SK-MEL-5 (cell line): ENCODE measurements around the gene AGBL1.

DNA sequence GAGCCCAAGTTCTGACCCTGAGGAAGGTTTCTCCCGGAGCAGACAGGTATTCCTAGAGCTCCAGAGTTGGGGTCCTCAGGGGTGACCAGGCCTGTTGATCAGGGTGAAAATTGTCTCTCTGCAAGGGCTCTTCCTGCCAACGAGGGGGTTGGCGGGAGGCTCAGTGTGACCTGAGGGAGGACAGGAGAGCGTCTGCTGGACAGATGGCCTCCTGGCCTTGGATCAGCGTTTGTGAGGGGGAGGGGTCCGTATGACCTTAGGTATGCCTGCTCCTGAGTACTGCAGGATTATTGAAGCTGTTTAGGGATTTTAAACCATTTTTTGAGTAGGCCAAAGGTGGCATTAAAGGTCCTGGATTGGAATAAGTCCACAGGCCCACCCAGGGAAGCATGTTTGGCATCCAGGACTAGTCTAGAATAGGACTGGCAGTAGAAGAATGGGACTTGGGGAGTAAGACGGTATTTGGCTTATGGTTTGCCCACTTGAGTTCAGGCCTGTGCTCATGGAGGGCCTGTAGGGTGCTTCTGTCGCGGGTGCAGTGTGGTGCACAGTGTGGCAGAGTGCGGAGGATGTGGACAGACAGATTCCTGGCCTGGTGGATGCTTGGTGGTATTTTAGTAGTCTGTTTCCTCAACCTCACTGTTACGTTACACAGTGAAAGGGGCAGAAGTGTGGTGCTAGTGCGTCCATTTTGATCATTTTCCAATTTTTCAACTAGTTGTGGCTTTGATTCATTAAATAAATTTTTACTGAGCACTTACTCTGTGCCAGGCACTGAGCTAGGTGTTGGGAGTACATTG, 963 bp downstream of the ZNF592 start:
RAMPAGE:
- cytosol, long total RNA, result no peak
- long total RNA, result no peak
- nucleus, long total RNA, result no peak

GRCh38 chr15:84833267-84833923, 16.2 kb downstream of the ALPK3 start:
RAMPAGE:
- cytosol, long total RNA, result no peak
- long total RNA, result no peak
- nucleus, long total RNA, result no peak

GRCh38 chr15:84915628-84915923, 31.1 kb downstream of the SLC28A1 start:
RAMPAGE:
- cytosol, long total RNA, result no peak
- long total RNA, result no peak
- nucleus, long total RNA, result no peak

GRCh38 chr15:85047128-85047607, 65.5 kb downstream of the PDE8A start:
RAMPAGE:
- cytosol, long total RNA, result no peak
- long total RNA, result no peak
- nucleus, long total RNA, result no peak

RAMPAGE:
- cytosol, long total RNA, result no peak
- long total RNA, result no peak
- nucleus, long total RNA, result no peak
Measured at GRCh38 chr15:85107448-85108070, 125.9 kb downstream of the PDE8A start.

GRCh38 chr15:85527867-85528381, 147.5 kb downstream of the AKAP13 start:
RAMPAGE:
- cytosol, long total RNA, result no peak
- long total RNA, result no peak
- nucleus, long total RNA, result no peak

DNA sequence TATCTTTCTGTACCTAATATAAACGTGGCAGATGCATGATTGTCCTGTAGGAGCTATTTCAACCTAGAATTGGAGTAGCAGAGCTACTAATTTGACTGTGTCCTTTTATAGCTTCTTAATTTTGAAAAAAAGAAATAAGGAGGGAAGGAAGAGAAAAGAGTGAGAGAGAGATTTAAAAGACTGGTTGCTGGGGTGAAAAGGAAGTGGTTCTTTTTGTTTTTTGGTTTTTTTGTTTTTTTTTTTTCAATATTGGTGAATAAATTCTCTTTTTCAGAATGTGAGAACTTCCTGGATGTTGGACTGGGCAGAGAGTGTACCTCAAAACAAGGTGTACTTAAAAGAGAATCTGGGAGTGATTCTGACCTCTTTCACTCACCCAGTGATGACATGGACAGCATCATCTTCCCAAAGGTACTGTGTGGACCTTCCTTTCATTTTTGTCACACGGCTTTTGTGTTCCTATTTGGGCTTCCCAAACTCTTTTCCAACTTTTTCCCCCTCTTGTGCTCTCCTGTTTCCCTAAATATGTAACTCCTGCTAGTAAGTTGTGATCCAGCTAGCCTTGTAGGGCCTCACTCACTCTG, 149.1 kb downstream of the KLHL25 start:
RAMPAGE:
- cytosol, long total RNA, result no peak
- long total RNA, result no peak
- nucleus, long total RNA, result no peak

RAMPAGE:
- cytosol, long total RNA, result no peak
- long total RNA, result no peak
- nucleus, long total RNA, result no peak
Measured at GRCh38 chr15:85655179-85655825, 139.4 kb downstream of the KLHL25 start.

RAMPAGE:
- cytosol, long total RNA, result no peak
- long total RNA, result no peak
- nucleus, long total RNA, result no peak
Measured at GRCh38 chr15:85669497-85669986, 125.2 kb downstream of the KLHL25 start.

GRCh38 chr15:85690520-85691019, 104.2 kb downstream of the KLHL25 start:
RAMPAGE:
- cytosol, long total RNA, result no peak
- long total RNA, result no peak
- nucleus, long total RNA, result no peak

GRCh38 chr15:85704648-85705448, 89.9 kb downstream of the KLHL25 start:
RAMPAGE:
- cytosol, long total RNA, result no peak
- long total RNA, result no peak
- nucleus, long total RNA, result no peak

DNA sequence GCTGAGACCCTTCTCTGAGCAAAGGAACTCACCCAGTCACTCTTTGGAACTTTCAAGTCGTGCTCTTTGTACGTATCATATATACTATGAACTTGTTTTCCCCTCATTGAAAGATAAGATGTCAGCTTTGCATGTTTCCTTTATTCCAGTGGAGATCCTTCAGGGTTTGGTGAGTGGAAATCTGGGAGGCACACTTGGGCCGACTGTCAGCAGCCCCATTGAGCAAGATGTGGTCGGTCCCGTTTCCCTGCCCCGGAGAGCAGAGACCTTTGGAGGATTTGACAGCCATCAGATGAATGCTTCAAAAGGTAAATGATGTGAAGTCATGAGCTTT, 59.9 kb downstream of the KLHL25 start:
RAMPAGE:
- cytosol, long total RNA, result no peak
- long total RNA, result no peak
- nucleus, long total RNA, result no peak

GRCh38 chr15:85746916-85747862, 47.5 kb downstream of the KLHL25 start:
RAMPAGE:
- cytosol, long total RNA, result no peak
- long total RNA, result no peak
- nucleus, long total RNA, result no peak

DNA sequence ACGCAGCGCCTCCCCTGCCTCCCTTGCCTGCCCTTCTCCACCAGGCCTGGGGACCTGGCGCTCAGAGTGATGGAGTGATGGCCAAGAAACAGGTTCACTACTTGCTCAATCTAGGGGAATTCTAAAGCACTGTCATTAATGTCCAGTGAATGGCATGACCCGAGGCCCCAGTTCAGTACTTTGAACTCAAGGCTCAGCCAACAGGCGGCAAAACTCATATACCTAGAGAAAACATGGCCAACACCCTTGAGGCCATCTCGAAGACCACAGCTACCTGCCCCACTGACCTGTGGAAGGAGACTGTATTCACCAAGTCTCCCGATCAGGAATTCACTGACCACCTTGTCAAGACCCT, 24.0 kb downstream of the KLHL25 start:
RAMPAGE:
- cytosol, long total RNA, result no peak
- long total RNA, result no peak
- nucleus, long total RNA, result no peak

GRCh38 chr15:85772501-85773297, 22.0 kb downstream of the KLHL25 start:
RAMPAGE:
- cytosol, long total RNA, result no peak
- long total RNA, result no peak
- nucleus, long total RNA, result no peak

DNA sequence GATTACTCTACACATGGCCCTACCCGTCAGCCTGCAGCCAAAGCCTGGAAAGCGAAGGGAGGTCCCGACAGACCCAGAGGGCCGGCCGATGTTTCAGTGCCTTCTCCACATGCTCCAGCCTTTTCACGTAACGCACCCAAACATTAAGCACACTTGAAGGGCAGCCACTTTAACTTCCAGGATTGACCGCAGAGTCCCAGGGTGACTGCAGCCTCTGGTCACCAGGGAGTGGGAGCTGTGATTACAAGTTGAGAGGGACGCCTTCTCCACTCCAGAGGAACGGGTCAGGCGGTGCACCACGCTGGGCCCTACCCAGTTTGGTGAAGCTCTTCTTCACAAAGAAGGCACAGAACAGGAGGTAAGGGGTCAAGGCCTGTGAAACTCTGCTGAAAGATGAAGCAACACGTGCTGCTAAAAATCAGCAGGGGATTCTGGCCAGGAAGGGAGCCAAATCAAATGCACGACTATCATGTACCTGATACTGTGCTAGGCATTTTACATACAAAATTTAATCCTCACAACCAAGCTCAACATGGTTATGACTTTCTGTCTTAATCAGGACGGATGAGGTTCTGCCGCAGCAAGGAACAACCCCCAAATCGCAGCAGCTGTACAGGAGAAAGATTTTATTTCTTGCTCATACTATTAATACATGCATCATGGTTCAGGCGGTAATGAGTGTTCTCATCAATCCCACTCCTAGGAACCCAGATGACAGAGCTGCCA, 17.1 kb downstream of the KLHL25 start:
RAMPAGE:
- cytosol, long total RNA, result no peak
- long total RNA, result no peak
- nucleus, long total RNA, result no peak

RAMPAGE:
- cytosol, long total RNA, result no peak
- long total RNA, result no peak
- nucleus, long total RNA, result no peak
Measured at GRCh38 chr15:85786388-85787274, 8.1 kb downstream of the KLHL25 start.

RAMPAGE:
- cytosol, long total RNA, result no peak
- long total RNA, result no peak
- nucleus, long total RNA, result no peak
Measured at GRCh38 chr15:86079272-86079948, at the start of gene AGBL1. TSS of gene AGBL1 (plus strand) at chr15:86079871.

DNA sequence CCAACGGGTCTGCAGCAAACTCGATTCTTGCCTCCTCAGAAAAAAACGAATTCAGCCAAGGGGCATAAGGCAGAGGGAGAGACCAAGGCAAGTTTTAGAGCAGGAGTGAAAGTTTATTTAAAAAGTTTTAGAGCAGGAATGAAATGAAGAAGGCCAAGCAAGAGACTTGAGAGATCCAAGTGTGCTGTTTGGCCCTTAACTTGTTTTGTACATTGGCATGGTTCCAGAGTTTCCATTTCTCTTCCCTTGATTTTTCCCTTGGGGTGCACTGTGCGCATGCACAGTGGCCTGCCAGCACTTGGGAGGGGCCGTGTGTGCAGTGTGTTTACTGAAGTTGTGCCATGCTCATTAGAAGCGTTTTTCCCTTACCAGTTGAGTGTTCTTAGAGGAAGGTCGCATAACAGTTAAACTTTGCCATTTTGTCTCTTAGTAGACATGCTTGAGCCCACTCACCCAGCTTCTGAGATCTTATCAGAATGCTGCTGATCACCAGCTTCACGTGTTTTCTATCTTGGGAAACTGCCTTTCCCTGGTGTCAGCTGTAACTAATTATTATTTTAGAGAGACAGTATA, 512.7 kb downstream of the AGBL1 start:
RAMPAGE:
- cytosol, long total RNA, result no peak
- long total RNA, result no peak
- nucleus, long total RNA, result no peak

DNA sequence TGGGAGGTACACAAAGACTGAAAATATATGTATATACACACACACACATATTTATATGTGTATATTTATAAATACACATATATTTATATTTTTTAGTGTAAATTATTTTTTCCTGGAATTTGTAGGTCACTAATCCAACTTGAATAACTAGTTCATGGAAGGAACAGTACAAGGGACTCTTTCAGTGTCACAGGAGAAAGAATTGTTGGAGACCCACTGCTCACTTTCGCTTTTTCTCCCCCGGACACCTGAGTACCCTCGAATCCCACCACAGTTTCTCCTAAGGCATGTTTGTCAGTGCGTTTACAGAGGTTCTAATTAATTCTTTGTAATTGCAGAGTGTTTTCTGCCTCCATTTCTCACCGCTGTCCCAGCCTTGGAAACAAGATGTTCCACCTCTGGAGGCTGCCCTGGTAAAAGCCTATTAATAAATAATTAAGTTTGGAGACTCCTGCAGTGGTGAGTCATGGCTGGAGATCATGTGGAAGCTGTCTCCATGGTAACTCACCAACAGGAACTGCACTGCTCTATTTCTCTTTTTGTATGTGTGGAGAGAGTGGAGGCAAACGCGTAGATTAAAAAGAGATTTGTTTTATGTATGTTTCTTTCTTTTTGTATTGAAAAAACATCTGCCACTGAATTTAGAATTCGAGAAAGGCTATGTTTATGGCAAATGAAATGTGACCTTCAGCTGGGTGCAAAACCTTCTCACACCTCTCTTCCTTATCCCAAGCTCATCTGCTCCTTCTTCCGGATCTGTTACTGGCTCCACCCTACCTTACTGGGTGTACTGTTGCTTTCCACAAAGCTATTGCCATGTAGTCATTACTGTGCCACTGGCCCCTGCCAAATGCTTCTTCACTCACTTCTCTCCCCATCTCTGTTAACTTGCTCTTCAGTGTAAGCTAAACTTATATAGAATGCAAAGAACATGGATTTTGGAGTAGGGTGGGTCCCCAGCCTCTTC, 778.8 kb downstream of the NTRK3 start:
RAMPAGE:
- cytosol, long total RNA, result no peak
- long total RNA, result no peak
- nucleus, long total RNA, result no peak